Heart (tissue), 3 donors: ENCODE measurements around a stretch of chr18.

DNA sequence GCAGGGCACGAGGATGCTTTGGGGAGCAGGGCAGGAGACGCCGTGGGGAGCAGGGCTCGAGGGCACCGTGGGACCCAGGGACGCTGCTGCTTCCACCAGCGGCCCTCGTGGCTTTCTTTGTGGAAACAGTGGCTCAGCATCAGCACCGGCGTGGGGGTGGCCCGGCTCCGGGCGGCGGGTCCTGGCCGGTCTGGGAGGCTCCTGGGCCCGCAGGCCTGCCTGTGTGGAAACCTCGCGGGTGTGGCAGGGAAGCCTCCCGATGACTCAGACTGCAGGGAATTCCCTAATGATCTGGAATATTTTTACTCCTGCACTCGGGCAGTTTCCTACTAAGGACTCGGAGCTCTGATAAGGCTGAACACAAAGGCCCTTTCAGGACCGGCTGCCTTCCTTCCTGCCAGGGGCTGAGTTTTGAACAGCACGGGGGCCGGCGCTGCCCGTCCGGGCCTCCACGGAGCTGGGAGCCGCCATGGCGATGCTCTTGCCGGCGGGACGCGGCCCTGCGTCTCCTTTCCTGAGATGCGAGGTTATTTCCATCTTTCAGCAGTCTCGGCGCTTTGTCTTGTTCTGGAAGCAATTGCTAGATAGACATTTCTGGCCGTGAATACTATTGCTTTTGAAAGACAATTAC is 62.7 kb downstream of the NFATC1 start:
- RAMPAGE, long total RNA, 2 experiments: no peak in any of the 2 experiments

DNA sequence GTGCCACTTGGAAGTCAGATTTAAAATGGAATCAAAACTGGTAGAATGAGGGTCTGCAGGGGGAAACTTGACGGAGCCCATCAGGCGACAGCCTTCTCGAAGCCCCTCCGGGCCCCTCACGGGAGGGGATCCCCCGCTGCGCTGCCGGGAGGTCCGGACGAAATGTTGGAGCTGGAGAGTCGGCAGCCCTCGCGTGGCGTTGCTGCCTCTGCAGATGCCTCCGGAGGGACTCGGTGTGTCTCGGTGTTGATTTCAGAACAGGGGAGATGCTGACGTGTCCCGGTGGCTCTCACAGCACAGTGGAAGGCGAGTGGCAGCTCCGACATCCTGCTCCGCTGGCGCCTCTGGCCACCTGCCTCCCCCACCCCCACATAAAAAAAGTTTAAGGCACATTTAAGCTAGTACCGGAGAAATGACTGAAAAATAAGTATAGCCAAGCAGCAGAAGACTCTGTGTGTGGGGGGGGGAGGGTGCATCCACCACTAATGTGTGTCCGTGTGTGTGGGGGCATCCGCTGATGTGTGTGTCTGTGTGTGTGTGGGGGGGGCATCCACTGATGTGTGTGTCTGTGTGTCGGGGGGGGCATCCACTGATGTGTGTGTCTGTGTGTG is 124.4 kb downstream of the NFATC1 start:
- RAMPAGE, long total RNA, 2 experiments: no peak in any of the 2 experiments

DNA sequence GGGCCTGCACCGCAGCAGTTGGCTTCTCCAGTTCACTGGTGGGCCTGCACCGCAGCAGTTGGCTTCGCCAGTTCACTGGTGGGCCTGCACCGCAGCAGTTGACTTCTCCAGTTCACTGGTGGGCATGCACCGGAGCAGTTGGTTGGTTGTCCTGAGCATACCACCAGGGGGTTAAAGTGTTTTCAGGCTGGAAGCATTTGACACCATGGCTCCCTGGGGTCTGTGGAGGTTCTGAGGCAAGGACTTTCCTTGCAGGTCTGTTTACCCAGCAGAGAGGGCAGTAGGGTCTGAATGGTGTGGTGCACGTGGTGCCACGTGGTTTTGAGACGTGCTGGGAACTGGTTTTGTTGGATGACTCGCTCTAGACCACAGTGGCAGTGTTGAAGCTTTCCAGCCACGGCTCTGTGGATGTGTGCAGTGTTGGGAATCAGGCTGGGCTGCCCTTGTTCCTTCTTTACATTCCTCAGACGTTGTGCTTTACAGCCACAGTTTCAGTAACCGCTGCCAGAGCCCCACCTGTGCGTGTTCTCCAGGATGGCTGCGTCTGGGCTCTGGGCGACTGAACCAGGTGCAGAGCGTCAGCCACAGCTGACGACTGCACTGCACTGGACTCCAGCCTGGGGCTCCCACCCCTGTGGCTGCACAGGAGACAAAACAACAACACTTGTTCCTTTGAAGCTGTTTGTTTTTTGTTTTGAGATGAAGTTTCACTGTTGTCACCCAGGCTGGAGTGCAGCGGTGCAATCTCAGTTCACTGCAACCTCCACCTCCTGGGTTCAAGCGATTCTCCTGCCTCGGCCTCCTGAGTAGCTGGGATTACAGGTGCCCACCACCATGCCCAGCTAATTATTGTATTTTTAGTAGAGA is 8.2 kb downstream of the CTDP1 start:
- RAMPAGE, long total RNA, 2 experiments: no peak in any of the 2 experiments

DNA sequence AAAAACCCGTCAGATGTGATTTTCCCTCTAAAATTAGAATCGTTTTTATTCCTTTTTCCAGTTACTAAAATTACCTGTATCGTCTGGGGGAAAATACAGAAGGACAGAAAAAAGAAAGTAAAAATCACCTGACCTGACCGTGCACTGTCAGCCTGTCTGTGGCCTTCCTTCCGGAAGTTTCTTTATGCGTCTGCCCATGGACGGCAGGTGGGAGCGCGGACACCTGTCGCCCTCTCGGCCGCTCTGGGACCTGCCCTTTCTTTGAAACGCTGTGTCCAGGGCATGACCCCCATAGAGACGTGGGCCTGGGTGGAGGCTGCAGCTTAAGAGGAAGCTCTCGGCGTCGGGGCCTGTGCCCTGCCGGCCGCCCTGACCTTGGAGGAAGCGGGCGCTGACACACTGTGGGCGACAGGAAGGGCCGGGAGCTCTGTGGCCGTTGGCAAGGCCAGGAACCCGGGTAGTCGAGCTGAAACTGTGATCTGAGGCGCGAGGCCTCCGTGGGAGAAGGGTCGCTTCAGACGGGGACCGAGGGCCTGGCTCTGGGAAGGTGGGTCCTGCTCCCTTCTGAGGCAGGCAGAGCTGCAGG is 28.1 kb downstream of the KCNG2 start:
- RAMPAGE, long total RNA, 2 experiments: no peak in any of the 2 experiments

DNA sequence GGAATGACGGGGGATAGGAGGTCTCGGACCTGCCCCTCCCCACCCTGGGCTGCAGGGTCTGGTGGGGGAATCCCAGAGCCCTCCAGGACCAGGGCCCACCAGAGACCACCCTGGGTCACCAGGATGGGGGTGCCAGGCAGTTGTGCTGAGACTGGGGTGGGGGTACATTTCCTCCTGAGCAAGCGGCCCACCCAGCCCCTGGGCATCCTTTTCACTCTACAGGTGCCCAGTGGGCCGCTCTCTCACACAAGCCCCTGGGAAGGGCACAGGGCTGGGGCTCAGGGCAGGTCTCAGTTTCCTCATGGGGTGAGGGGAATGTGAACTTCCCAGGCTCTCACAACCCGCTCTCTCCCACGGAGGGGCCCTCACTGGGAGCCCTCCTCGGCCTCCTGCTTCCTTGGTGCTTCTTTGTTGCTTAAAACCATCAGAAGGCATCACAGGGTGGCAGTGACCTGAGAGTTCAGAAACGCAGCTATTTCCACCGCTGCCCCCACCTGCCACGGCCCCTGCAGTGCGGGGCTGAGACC is 50.2 kb downstream of the SLC66A2 start:
- RAMPAGE, long total RNA, 2 experiments: no peak in any of the 2 experiments

DNA sequence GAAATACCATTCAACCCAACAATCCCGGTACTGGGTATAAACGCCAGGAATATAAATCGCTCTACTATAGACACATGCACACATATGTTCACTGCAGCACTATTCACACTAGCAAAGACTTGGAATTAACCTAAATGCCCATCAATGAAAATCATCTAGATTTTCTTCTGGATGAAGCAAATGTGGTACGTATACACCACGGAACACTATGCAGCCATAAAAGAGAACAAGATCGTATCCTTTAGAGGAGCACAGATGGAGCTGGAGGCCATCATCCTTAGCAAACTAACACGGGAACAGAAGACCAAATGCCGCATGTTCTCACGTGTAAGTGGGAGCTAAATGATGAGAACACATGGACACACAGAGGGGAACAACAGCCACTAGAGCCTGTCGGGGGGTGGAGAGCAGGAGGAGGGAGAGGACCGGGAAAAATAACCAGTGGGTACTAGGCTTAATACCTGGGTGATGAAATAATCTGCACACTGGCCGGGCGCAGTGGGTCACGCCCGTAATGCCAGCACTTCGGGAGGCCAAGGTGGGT is 11.5 kb downstream of the SLC66A2 start:
- RAMPAGE, long total RNA, 2 experiments: no peak in any of the 2 experiments

- RAMPAGE, long total RNA, 2 experiments: no peak in any of the 2 experiments
Observed at GRCh38 chr18:79959953-79960596, 4.4 kb upstream of the HSBP1L1 start.

DNA sequence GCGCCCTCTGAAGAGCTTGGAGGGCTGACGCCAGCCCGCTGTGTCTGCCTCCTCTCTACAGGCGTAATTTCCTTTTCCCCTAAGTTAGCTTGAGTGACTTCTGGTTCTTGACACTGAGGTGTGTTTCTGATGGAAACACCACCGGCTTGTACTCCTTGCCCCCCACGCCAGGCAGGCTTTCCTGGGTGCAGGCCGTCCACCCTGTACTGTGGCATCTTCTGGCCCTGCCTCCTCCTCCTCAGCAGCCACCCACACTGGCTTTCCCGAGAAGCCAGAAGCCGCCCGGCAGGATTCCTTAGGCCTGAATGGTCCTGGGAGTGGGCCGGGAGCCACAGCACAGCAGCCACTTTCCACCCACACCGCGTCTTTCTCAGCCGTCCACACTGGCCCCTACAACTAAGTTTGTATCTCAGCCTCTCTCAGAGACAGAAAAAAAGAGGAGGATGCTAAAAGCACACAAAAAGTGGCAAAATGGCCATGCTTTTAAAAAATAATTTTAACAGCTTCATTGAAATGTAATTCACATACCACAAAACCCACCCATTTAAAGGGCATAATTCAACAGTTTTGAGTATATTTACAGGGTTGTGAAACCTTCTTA is 2.1 kb upstream of the HSBP1L1 start:
- RAMPAGE, long total RNA, 2 experiments: no peak in any of the 2 experiments

DNA sequence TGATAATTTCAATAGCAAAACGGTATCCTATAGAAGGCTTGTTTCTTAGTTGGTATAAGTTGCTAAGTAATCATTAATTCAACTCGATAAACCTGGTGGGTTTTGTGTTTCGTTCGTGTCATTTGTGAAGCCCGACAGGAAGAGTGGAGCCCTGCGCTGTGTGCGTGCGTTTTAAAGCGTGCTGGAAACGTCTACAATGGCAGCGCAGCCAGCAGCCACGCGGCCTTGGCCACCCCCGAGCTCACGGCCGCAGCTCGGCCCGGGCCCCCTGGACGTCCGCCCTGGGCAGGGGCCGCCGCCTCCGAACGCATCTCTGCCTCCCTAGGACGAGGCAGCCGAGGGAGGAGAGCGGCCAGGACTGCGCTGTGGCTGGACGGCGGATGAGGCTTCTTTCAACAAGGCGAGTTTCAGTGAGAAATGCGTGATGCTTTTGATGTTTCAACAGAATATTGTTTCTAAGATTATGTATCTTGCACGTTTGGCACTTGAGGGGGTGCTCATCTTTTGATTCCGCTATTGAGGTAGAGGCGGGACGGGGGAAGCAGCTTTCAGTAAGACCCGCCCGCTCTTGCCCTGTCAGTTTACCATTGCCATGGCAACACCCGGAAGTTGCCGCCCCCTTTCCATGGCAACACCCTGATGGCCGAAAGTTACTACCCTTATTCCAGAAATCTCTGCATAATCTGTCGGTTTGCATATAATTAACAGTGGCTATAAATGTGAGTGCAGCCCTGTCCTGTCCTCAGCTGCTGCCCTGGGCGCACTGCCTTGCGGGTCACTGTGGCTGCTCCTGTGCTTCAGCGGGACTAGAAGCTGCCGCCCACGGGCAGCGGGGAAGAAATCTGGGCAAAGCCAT is 38.5 kb downstream of the ADNP2 start:
- RAMPAGE, long total RNA, 2 experiments: no peak in any of the 2 experiments